ENCODE results near the genes ACTRT1, AIFM1 and RBMX2.

GRCh38 chrX:123614019-123614315, 118.9 kb downstream of the THOC2 start:
- PRO-cap = no peak

GRCh38 chrX:123623666-123624260, 109.1 kb downstream of the THOC2 start:
- PRO-cap = no peak

DNA sequence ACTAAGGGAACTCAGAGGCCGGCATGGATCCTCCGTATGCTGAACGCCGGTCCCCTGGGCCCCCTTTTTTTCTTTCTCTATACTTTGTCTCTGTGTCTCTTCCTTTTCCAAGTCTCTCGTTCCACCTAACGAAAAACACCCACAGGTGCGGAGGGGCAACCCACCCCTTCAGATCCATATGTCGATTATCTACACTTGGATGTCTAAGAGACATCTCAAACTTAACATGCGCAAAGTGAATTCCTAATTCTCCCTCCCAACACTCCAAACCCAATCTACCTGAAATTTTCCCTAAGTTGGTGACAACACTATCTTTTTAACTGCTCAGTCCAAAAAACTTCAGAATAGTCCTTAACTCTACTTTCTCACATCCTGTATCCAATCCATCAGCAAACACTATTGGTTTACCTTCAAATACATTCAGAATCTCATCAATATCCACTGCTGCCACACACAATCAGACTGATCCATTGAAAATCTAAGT, 52.3 kb downstream of the THOC2 start:
- PRO-cap = no peak

DNA sequence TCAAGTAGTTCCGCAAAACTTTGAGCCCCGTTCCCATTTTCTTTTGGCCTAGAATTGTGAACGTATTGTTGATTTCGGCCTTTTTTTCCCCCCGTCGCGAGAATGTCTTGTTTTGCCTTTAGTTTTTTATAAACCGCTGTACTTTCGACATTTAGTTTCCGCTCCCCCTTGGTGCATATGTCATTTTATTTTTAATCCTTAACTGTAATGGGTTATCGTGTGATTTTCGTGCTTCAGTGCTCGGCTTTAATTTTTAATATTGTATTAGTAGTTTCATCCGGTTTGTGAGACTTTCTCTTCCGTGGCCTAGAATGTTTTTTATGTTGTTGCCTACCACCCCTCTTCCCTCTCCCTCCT, 734 bp downstream of the STAG2 start:
- PRO-cap = no peak

DNA sequence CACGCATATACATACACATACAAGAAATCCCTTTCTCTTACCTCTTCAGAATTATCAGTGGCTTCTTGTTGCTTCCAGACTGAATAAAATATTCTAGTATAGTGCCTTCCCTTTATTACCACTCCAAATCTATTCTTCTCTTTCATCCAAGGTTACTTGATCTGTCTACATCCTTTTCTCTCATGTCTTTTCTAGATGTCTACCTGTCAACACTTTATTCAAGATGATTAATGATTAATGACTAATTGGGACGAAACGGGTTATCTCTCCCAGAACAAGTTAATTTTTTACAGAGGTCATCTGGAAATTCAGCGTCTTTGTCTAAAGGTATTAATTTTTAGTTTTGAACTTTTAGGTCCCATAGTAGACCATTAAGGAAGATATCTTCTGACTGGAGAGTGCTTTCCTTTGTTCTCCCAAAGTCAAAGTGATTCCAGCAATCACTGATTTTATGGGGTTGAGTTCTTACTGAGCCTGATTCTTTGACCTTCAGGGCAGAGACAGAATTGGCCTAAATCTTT, 335.5 kb upstream of the TEX13C start:
- PRO-cap = no peak

- PRO-cap = no peak
Measured at GRCh38 chrX:127654656-127655093, 397.5 kb downstream of the ACTRT1 start.

- PRO-cap = no peak
Measured at GRCh38 chrX:128052250-128052620, at the start of gene ACTRT1. ACTRT1 (minus strand) TSS chrX:128052403.

DNA sequence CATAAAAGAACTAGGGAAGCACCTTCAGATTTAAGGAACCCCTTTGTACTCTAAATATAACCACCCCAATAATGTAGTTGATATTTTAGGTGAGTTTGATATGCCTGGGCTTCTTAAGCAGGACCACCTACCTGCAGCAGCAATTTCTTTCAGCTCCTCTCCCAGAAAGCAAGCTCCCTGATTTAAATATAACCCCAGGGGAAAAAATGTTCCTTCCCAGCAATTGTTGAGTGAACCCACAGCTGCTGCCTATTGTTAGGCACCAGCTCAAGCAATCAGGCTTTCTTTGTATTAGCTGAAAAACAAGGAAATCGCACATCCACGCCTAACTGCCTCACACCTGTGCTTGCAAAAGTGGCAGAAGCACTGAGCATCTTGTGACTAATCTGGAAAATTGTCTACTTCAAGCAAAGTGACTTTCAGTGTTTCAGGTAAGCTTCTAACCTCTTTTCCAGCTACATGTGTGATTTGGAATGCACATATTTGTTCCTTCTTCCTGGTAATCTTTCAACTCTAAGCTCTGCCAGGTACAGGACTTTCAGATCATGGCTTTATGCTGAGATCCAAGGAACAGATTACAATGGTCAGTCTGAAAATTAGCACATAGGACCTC, 432.2 kb downstream of the SMARCA1 start:
- PRO-cap = no peak

DNA sequence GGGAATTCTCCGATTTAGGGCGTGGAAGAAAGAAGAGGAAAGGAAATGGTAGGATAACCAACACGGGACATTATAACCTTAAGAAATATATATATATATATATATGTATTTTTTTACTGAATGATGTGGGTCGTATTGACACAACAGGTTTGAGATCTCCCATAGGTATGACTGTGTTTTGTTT, 275 bp upstream of the OCRL start:
- PRO-cap = no peak

DNA sequence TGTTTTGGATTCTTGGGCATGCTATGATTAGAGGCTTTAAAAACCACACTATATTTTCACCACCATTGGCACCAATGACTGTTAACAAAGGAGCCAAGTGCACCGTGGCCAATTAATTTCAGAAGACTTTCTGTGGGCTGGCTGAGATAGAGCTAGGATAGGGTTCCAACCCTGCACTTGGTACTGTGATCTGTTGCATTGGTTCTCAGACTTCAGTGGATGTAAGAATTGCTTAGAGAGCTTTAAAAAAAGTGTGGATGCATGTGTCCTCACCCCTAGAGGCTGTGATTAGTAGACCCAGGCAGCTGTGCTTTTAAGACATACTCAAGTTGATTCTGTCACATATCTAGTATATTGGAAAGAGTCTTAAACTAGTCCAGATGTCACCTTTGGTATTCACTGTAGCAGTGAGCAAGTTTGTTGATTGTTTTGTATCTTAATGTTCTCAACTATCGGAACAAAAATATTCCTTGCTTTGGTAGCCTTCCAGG, 32.5 kb downstream of the OCRL start:
- PRO-cap = no peak

DNA sequence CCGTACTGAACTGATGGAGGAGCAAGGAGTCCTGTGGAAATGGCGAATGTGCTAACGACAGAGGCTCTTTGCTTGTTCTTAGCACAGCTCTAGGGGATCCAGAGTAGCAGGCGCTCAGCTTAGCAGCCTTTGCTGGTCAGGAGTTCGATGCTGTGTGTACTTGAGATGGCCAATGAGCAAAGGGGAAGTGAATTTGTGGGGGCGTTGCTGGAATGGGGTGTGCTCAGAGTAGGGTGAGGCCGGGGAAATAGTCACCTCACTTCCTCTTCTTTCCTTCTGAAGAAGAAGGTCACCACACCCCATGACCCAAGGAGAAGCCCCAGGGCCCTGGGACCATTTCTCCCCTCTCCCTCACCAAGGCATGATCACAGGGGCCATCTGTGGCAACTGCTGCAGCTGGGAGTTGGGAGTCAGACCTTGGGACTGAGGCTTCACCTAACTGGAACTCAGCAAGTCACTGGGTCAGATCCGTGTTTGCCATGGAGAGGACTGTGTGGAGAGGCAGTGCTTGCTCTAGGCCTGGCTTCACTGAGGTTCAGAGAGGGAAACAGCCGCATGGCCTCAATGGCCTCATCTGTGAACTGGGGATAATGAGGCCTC, 19.4 kb downstream of the XPNPEP2 start:
- PRO-cap = no peak

DNA sequence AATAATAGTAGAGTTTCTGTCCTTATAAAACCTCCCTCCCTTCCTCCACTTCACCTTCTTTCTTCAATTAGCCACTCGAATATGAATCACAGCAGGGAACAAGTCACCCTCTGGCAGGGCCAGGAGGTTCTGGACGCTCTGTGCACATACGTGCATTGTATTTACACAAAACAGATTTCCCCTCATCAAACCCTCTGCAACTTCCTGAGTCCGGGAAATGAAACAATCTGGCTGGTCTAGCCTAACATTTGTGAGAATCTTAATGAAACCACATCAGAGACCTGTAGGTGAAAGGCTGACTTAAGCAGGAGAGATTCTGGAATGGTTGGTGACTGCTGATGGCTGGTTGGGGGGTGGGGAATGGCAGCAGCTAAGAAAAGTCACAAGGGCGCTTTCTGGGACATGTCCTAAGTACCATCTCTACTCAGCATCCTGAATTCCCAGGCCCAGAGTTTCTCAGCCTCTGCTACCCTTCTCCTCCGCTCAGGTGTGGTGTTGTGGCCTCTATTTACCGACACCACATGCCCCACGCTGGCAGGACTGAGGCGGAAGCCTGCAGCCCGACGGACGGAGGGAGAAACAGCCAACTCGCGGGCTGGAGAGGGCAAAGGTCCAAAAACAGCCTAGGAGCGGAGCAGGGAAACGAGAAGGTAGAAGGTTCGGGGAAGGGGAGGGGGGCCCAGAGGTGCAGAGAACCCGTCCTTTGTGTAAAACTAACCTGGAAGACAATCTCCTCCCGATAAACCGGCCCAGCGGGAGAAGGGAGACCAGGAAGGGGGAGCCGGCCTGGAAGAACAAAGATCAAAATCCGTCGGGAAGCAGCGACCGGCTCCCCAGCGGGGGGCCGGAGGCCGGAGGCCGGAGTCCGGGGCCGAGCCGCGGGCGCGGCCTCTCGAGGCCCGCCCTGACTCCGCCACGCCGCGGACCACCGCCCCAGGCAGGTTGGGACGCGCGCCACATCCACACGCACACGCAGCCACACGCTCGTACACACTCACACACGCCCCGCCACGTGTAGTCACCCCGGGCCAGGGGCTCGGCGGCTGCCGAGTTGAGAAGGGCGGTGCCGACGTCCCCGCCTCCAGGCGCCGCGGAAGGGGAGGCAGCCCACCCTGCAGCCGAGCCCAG, 781 bp downstream of the ZDHHC9 start:
- PRO-cap = bidirectional peak, plus-strand start at position 537 of the sequence, minus-strand start at position 581 of the sequence; bidirectional peak, plus-strand start at position 940 of the sequence, minus-strand start at position 796 of the sequence

DNA sequence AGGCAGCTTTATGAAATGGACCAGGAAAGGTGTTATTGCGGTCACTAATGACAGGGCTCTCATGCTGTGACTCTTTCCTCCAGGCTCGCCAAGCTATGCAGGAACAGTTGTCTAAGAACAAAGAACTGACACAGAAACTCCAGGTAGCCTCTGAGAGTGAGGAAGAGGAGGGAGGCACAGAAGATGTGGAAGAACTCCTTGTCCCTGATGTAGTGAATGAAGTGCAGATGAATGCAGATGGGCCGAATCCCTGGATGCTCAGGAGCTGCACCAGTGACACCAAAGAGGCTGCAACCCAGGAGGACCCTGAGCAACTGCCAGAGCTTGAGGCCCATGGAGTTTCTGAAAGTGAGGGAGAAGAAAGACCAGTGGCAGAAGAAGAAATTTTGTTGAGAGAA, 15.1 kb downstream of the UTP14A start:
- PRO-cap = no peak

- PRO-cap = unidirectional peak, minus-strand start at chrX:129959629
Measured at GRCh38 chrX:129959514-129959962, 22.9 kb upstream of the BCORL1 start.

- PRO-cap = no peak
Measured at GRCh38 chrX:130072243-130072708, 38.0 kb downstream of the ELF4 start.

DNA sequence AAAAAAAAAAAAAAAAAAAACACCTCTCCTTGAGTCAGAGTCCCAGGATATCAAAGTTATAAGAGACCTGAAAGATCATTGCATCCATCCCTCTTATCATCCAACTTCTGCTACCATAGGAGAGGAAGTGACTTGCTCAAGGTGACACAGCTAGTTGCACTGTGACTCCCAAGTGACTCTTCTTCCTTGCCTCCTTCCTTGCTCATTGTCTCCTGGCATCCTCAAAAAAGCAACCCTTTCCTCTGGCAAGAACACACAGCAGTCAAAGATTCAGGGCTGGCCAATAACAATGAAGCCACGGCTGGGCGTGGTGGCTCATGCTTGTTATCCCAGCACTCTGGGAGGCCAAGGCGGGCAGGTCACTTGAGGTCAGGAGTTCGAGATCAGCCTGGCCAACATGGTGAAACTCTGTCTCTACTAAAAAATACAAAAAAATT, 20.8 kb downstream of the ELF4 start:
- PRO-cap = no peak

DNA sequence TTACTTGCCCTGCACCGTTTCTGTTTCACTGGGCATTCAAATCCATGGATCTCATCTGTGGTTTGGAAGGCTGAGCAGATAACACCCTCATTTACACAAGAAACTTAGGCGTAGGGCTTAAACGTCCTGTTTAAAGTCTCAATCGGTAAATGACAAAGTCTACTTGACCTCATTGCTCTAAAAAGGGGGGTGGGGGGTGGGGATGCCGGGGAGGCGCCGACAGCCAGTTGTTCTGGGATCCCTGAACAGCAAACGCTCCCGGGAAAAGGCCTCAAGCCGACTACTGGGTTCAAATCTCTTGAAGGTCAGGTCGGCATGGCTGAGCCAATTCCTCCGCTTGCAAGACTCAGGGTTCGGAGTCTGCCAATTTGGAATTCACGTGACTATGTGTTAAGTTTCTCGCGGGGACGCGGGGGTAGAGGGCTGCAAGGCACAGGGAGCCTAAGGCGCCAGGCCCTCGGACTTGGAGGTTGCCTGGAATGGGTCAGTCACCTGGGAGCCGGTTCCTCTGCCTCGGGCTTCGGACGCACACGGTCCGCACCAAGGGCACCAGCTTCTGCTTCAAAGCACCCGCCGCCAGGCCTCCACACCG, 486 bp downstream of the AIFM1 start:
- PRO-cap = no peak

- PRO-cap = bidirectional peak, plus-strand start at chrX:130165977, minus-strand start at chrX:130165755; bidirectional peak, plus-strand start at chrX:130166277, minus-strand start at chrX:130166137
Measured at GRCh38 chrX:130165651-130166451, at the start of gene AIFM1. AIFM1 (minus strand) TSS chrX:130165841.

GRCh38 chrX:130401381-130402451, at the start of gene RBMX2:
RBMX2 (plus strand) TSS chrX:130401987.
- PRO-cap = bidirectional peak, plus-strand start at chrX:130402001, minus-strand start at chrX:130401907

DNA sequence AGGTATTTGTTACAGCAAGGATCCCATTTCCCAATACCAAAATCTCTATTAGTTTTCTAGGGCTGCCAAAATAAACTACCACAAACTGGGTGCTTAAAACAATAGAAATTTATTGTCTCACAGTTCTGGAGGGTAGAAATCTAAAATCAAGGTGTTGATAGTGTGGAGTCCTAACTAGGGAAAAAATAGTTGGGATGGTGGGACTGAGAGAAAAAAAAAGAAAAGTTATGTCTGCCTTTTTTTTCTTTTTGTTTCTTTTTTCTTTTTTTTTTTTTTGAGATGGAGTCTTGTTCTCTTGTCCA, 131.0 kb downstream of the RBMX2 start:
- PRO-cap = no peak

Data from ileum (tissue), 1 donor.